Aortic smooth muscle cell (primary cell): ENCODE results near the genes HEYL, CAP1 and PPT1.

- RRBS: no CpG with 5 or more reads among the region's 4 CpGs
Measured at GRCh38 chr1:38117557-38117798, 70.9 kb upstream of the POU3F1 start.

GRCh38 chr1:38474513-38475209 lies 384.9 kb downstream of the RRAGC start:
- RRBS: no CpG with 5 or more reads among the region's 13 CpGs

- RRBS: no CpG with 5 or more reads among the region's 37 CpGs
Measured at GRCh38 chr1:38815838-38816595, 43.6 kb downstream of the RRAGC start.

- RRBS: no CpG with 5 or more reads among the region's 8 CpGs
Measured at GRCh38 chr1:39098352-39098877, 72.3 kb downstream of the NDUFS5 start.

DNA sequence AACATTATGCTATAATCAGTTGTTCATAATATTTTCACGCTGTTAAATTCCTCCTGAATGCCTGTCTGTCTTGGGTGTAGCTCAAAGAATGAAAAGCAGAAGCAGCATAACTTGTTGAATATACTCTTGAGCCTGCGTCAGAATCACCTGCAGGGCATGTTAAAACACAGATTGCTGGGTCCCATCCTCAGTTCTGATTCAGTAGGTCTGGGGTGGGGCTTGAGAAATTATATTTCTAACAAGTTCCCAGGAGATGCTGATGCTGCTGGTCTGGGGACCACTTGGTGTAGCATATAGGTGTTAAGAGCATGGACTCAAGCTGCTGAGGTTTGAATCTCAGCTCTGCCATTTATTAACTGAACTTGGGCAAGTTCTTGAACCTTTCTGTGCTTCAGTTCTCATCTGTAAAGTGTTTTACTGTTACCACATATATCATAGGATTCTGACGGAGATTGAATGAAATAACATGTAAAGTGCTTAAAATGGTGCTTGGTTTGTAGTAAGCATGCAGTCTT lies 63.3 kb upstream of the MACF1 start:
- RRBS: no CpG with 5 or more reads among the region's 3 CpGs

GRCh38 chr1:39254139-39254747 lies 49.7 kb downstream of the MACF1 start:
- RRBS: no CpG with 5 or more reads among the region's 4 CpGs

DNA sequence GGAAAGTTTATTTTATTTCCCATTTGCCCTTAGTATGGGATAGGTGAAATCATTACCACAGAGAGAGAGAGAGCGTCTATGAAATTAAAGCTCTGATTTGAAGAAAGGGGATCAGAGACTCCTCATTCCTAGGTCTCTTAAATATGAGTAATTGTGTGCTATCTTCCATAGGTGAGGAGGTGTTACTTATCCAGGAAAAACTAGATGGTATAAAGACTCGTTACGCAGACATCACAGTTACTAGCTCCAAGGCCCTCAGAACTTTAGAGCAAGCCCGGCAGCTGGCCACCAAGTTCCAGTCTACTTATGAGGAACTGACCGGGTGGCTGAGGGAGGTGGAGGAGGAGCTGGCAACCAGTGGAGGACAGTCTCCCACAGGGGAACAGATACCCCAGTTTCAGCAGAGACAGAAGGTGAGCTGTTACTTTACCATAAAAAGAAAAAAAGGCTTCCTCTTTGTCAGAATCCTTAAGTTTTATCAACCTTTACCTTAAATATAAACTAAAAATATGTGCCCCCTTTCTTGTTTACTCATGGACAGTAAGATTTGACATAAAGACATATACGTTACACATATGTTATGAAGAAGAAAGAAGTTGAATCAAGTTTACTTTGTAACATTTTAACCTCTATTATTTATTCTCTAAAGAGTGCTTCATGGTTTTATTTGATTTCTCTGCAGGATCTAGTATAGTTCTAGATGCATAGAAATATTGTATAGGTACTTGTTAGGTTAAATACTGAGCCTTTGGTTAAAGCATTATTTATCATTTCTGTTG lies 61.6 kb upstream of the BMP8A start:
- RRBS: no CpG with 5 or more reads among the region's 6 CpGs

DNA sequence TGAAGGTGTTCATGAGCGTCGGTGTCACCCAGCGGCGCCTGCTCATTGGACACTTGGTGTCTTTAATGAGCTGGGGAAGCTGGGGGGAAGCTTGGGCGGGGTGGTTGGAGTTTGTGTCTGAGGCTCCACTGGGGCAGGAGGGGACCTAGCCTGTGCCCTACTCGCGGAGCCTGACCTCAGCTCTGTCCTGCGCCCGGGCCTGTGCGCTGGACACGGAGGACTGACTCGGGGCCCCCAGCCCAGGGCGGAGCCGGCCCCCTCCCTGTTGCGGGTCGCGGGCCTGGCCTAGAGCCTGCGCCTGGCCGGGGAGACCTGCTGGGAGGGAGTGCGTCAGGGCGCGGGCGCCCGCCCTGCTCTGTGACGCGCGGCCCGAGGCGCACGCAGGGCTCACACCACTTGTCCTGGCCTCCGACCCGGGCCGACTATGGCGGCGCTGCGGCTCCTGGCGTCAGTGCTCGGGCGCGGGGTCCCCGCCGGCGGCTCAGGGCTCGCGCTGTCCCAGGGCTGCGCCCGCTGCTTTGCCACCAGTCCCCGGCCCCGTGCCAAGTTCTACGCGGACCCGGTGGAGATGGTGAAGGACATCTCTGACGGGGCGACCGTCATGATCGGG lies 23.2 kb downstream of the BMP8A start:
- RRBS: 1% methylated on average over 3 of the region's 56 CpGs

DNA sequence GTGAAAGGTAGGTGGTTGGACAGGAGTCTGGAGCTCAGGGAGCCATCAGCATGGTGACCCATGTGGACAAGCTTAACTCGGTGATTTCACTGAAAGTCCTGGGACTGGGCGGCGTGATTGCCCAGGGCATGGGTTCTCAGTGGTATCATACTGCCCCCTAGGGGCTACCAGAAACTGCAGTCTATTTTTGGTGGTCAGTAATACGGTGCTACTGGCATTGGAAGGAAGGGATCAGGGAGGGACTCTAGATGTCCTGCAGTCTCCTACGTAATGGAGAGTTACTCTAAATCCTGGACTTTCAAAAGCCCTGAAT lies 37.4 kb downstream of the PABPC4 start:
- RRBS: no CpG with 5 or more reads among the region's 5 CpGs

DNA sequence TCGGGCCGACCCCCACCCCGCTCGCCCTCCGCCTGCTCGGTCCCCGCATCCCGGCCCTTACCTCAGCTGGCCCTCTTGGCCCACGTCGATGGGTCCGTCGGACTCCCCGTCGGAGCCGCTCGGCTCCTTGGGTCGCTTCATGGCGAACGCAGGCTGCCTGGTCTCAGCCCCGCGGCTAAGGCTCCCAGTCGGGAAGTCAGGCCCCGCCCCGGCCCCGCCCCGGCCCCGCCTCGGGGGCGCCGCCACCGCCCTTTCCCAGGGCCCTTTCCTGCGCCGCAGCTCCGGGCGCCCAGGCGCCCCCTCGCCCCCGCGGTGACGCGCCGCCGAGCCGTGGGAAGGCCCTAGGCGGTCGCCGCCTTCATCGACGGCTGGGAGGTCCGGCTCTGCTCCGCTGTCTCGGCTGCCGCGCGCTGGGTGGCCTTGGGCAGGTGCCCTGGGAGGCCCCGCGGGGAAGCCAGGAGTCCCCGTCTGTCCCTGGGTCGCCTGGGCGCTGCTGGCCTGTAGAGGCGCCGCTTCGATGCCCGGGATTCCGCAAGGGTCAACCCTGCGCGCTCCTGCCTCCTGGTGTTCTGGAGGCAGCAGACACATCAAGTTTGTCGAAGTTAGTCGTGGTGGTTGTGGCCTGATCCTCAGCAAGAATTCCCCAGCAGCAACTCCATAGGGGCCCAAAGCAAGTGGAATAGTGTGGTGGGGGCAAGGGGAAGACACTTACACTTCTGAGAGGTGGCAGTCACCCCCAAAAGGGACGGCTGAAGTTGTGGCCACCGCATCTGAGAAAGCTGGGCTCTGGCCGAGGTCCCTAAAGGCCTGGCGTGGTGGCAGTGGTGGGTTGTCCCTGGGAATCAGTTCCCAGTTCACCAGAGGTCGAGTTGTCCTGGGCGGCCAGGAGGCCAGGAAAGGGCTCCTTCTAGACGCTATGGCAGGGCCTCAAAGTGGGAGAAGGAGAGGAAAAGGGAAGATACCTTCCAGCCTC lies at the start of gene HEYL:
Gene HEYL (minus strand): TSS at position 159 of the 973 bp plus-strand sequence.
- RRBS: 3% methylated on average over 21 of the region's 76 CpGs

- RRBS: no CpG with 5 or more reads among the region's 7 CpGs
Measured at GRCh38 chr1:39757392-39758157, 13.6 kb downstream of the OXCT2 start.

DNA sequence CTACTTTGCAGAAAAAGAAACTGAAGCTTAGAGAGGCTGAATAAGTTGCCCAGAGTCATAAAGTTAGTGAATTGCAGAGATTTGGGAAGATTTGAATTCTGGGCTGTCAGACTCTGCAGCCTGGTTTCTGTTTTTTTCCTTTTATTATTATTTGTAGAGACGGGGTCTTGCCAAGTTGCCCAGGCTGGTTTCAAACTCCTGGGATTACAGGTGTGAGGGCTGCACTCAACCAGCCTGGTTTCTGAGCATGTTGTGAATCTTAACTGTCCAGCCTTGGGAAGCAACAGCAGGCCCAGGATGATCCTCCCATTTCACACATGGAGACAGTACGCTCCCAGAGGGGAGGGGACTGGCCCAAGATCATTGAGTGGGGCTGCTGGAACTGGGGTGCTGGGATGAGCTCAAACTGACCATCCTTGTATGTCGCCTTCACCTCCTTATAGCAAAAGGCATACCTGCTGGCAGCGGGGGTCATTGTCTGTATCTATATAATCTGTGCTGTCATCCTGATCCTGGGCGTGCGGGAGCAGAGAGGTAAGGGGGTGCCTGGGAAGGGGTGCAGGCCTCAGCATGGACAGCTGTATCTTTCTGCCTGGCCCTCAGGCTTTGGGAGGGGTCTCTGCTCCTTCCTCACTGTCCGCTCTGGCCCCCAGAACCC lies 11.3 kb downstream of the MFSD2A start:
- RRBS: no CpG with 5 or more reads among the region's 7 CpGs

DNA sequence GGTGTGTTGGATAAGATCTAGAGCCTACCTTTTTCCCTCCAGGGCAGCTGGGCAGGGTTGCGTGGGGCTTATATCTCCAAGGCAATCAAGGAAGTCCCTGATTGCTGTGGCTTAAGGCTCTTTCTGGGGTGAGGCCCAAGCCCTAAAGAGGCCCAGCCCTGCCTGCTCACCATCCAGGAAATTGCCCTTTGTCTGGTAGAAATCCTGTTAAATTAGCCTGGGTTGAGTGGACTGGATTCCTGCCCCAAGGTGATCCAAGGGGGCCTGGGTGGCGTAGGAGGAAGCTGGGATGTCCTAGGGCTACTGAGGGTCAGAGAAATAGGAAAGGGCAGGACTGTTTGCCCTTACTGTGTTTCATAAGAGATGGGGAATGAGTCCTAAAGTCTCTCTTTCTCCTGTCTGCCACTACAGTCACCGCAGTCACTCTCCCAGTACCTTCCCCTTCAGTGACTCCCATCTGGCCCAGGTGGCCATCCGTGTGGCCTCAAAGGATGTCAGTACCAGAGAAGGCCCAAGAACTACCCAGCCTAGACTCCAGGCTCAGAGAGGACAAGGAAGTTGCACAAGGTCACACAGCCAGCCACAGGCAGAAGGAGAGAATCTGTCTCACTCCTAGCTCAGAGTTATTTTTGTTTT lies 25.8 kb downstream of the MFSD2A start:
- RRBS: no CpG with 5 or more reads among the region's 4 CpGs

DNA sequence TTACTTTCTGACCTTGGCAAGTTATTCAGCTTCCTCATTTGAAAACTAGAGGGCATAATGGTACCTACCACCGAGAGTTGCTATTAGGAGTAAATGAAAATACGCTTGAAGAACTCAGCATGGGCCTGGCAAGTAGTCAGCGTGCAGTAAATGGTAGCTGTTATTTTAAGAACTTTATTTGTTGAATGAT lies 1.2 kb upstream of the CAP1 start:
- RRBS: no CpG with 5 or more reads among the region's 3 CpGs

GRCh38 chr1:40040536-40041167 lies at the start of gene CAP1:
CAP1 (plus strand) TSS chr1:40040729.
- RRBS: 1% methylated on average over 21 of the region's 50 CpGs

GRCh38 chr1:40096471-40097528 lies at the start of gene PPT1:
PPT1 (minus strand) TSS chr1:40097252.
- RRBS: 1% methylated on average over 22 of the region's 57 CpGs

GRCh38 chr1:40097529-40097916 lies 471 bp upstream of the PPT1 start:
- RRBS: no CpG with 5 or more reads among the region's 6 CpGs

GRCh38 chr1:40140390-40140802 lies 20.8 kb upstream of the RLF start:
- RRBS: no CpG with 5 or more reads among the region's 3 CpGs

DNA sequence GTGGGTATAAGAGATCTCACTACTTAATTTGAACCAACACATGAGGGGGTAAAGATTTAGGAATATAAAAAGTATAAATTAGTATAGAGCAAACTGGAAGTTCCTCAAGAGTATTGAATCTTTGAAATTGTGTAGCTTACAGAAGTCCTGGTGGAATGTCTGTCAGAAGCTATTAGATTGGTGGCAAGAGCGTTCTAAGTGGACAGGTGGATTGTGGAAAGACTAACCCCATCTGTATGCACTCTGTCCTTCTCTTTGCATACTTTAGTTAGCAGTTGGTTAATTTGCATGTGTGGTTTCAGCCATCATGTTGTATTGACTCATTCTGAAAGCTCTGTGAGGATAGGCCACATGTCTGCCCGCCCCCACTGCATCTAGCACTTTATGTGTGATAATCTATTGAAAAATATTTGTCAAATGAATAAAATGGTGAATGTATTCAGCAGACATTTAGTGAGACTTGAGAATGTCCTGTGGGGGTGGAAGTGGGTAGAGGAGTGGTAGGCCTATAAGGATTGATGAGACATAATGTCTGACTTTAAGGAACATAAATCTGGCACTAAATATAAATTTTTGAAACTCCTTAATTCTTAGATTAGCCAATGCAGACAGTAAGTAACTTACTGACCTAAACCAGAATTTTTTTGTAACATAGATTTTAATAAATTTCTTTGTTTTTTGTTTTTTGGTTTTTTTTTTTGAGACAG lies 25.3 kb downstream of the RLF start:
- RRBS: no CpG with 5 or more reads among the region's 2 CpGs